Tibial artery (tissue), 1 donor: ENCODE measurements around the gene ZC2HC1B.

DNA sequence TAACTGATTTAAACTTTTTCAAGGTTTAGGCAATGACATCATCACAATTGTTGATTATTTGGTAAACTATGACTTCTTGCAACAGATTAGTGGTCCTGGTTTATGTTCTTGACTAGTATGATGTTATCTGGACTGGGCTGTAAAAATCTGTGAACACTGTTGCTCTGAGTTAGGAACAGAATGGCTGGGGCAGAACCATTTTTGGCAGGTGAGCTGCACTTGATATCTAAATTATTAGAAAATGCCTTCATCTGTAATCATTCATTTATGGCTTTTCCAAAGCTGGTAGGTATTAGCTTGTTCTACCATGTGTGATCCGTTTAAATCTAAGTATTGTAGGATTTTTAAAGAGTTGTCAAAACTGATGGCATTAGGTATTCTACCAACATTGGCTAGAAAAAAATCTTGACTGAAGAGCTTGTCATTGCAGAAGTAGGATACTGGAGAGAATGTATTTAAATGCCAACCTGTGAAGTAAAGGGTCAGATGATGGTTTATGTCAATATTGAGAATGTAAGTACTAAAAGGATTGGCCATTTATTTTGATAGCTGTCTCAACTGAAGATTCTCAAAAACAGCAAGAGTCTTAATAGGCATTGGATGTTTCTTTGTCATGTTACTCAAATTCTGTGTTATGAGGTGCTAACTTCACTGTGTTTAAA lies at the start of gene ZC2HC1B:
TSS of gene ZC2HC1B (plus strand) at position 115 of the 662 bp plus-strand sequence.
- PRO-cap, result no peak

DNA sequence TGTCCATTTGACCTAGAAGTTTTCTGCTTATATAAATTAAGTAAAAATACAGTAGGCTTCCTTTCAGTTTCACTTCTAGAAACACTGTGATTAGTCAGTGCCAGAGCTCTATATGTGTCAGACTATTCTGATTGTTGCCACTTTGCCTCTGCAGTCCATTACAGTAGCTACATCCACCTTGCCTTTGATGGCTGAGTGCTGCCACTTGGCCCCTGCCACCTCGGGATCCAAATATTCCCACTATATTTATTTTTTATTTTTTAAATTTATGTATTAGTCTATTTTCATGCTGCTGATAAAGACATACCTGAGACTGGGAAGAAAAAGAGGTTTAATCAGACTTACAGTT lies 8.0 kb downstream of the ZC2HC1B start:
- PRO-cap, result no peak

GRCh38 chr6:143950832-143951362 lies 57.2 kb downstream of the PLAGL1 start:
- PRO-cap, result no peak

DNA sequence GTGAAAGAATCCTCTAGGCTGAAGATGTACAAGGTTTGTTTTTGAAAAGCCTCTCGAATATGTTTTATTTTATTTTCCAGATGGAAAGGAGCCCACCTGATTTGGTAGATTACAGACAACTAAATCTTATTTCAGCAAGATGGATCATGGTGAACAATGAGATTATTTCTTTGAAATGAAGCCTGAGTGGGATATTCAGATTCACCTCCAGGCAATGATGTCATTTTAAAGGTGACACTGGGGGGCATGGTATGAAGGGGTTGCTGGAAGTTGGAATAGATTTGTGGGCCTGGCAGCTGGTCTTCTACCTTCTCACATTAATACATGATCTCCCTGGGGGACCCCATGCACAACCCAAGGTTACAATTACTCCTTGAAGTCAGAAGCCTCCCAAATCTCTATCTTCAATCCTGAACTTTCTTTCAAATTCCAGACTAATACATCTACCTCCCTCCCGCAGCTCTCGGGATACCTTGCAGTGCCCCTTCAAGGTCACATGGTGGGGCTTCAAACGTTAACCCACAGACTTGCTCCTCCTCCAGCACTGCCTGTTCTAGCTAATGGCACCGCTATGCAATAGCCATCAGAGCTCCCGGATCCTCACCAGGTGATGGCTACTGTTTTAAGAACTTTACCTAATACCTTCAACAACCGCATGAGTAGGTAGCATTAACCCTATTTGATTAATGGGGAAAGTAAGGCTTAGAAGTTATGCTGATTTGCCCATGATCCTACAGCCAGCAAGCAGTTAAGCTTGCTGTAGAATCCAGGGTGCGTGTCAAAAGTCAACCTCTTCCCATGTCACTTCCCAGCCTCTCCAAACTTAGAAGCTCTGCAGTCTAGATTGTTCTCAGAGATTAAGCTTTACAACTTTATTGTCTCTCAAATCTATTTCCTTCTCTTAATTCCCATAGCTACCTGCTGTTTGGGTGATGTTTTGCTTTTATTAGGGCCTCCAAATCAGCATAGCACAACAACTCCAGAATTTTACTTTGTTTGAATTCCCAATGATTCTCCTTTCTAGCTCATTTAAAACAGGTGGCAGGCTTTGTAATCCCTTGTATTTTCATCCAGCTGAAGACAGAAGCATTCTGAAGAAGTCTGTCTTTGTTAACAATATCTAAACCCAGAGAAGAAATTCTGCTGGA lies 44.8 kb downstream of the PLAGL1 start:
- PRO-cap, result no peak

GRCh38 chr6:144054985-144056019 lies 40.1 kb downstream of the SF3B5 start:
- PRO-cap, result no peak

GRCh38 chr6:144094112-144094690 lies 1.2 kb downstream of the SF3B5 start:
- PRO-cap, result no peak

- PRO-cap, result no peak
Measured at GRCh38 chr6:144460317-144461196, 175.4 kb downstream of the UTRN start.

- PRO-cap, result no peak
Measured at GRCh38 chr6:144565120-144565544, 280.0 kb downstream of the UTRN start.

DNA sequence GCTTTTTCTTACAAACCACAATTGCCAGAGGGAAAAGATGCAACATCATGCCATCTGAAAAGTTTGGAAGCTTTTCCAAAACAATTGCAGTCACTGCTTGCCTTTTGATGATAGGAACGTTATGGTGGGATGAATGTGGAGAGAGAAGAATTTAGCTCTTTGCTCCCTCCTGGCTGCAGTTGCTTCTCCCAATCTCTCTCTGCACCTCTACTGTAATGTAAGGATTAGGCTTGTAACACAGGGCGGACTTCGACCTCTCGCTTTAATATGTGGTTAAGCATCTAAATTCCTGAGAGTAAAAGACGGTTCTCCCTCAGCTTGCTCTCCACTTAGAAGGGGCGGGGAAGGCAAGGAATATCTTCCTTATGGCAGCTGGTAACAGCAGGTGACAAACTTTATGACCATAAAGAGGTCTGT lies 376.1 kb downstream of the UTRN start:
- PRO-cap, result no peak

GRCh38 chr6:145813571-145814593 lies 713 bp downstream of the FBXO30 start:
- PRO-cap, result unidirectional peak, plus-strand start at chr6:145814141

DNA sequence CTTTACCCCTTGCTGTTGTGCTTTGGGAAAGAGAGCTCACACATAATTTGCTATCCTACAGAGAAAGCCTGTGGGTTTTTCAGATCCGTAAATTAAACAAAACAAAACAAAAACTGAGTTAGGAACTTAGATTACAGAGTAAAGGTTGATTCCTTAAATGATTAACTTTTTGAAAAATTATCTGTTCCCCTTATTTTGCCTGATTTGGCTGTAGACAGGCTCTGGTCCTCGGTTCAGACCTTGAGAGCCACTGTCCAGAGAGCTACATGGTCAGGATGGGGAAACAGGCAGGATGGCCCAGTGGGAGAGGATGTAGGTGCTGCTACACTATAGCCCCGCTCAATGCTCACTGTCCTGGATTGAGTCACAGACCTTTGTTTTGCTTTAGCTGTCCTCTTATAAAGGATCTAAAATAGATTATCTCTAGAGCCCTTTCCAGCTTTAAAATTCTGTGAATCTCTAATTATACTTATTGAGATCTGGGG lies 1.2 kb upstream of the FBXO30 start:
- PRO-cap, result no peak

DNA sequence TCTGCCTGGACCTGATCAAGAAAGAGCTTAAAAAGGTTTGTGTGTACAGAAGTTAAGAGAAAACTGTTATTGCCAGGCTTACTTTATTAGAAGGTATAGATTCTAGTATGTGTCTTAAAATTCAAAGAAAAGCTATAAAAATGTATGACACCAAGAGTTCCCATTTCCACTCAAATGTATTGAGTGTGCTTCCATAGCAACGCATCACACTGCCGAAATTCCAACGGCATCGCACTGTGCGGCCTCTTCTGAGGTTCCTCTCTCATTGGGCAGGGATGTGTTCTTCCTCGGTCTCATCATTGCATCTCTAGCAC lies 171.4 kb downstream of the ADGB start:
- PRO-cap, result no peak

- PRO-cap, result no peak
Measured at GRCh38 chr6:146857969-146858539, 259.3 kb downstream of the ADGB start.

GRCh38 chr6:147077197-147077696 lies 127.0 kb upstream of the STXBP5 start:
- PRO-cap, result no peak

- PRO-cap, result no peak
Measured at GRCh38 chr6:147207507-147207949, 3.3 kb downstream of the STXBP5 start.

- PRO-cap, result no peak
Measured at GRCh38 chr6:147315172-147315843, 111.1 kb downstream of the STXBP5 start.

DNA sequence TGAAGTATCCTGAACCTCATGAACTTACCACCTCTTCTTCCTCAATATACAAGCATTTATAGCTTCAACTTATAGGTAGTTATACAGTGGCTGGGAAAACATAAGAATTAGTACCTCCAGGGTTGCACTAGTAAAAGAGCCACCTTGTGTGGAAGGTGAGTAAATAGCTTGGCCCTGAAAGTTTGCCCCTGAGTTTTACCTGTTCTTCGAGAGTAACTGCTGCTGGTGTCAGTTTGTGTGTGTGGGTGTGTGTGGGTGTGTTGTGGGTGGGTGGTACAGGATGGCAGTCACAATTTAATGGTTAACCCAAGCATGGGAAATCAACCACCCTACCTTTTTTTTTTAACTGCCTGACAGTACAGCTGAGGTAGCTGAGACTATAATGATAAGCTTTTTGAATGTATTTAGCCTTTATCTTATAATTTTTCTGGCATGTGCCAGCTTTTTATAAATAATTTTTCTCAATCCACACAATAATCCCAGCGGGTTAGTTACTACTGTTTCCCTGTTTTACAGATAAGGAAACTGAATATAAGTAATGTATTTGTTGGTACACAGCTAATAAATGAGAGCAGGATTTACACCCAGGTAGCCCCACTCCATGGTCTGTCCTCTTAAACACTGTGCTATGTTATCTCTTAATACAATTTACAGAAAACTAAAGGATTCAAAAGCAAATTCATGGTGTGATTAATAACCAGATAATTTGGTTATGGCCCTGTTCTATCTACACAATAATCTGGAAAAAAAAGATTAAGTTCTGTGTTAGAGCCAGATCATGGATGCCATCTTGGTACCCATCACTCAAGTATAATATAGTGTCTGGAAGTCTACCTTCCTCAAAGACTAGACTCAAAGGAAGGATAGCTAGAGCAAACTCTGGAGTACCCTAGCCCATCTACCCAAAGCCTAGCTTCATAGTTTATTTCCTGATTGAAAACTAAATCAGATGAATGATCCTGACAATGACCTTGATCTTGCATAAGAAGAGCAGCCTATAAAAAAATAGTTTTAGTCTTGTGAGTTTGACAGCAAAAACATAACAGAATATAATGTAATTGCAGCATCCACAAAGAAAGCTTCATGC lies 137.6 kb downstream of the STXBP5 start:
- PRO-cap, result no peak

- PRO-cap, result no peak
Measured at GRCh38 chr6:147363279-147363859, 145.1 kb upstream of the SAMD5 start.

DNA sequence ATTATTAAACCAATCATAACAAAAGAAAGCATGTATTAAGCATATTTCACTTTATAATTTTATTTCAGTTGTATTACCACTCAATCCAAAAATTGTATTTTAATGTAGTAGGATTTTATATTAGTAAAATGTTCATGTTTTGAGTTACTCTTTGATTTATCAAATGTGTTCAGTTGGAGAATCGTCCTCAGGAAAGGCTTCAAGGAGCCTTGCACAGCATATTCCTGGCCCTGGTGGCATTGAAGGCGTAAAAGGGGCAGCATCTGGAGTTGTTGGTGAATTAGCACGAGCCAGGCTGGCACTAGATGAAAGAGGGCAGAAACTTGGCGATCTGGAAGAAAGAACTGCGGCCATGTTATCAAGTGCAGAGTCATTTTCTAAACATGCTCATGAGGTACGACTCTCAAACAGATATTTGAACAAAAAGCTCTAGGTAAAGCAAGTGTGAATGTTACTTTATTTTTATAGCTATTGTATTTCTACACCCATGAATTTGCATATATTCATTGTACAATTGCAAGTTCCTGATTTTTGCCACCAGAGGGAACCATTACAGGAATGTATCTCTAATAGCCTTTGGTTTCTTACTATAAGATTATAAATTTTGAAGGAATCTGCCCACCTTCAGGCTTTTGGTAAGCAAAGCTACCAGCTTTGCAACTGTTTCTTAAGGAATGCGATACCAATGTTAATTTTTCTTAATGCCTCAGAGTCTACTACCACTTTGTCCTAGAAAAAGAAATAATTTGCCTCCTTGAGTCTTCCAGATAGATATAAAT lies 125.7 kb upstream of the SAMD5 start:
- PRO-cap, result no peak

DNA sequence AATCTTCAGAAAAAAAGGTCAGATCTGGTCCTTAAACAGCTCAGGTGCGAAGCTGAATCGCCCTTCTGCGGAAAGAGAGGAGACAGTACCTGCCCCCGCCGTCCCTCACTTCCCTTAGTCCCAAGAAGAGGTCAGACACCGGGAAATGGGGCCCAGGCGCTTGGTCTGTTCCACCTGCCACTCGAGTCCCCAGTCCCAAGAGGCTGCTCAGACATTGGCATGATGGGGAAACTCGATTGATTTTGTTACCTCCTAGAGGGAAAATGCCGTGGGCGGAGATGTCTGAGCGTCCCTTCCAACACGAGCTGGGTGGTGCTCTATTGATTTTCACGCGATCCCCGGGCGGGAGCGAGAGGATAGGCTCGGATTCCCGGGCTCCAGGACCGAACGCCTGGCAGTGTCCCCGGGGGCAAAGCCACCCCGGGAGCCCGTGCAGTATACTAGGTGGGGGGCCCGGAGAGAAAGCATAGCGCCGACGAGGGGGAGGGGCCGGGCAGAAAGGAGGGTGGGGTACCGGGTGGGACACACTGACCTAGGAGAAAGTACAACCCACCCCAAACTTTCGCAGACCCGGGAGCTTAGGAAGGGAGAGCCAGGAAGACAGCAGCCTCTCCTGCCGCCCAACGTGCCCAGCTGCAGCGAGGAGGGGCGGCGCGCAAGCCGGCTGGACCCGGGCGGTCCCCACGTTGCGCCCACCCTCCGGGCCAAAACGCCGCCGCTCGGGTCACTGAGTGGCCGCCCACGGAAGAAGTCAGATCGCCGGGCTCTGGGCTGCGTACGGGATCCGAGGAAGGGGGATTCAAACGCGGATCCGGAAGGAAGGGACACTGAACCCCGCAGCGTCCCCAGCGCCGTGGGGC lies 929 bp upstream of the SAMD5 start:
- PRO-cap, result no peak